Heart (tissue), 3 donors: Measurements from ENCODE around the gene NAA30.

DNA sequence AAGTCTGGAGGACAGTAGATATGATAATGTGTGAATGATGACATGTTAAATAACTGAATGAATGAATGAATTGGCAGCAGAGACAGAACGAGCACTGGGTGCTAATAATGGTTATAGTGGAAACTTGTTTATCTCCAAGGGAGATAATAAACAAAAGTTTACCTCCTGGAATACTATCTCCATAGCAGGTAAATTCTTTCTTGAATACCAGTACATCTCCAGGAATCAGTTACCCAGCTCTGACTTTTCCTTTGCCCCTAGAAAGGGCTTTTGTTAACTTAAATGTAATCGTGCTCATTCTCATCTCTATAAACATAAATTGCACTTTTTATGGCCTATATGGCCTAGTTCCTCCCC, 7.2 kb upstream of the LGALS3 start:
- RAMPAGE, long total RNA, 2 experiments = no peak in any of the 2 experiments

GRCh38 chr14:55122233-55122505, 6.9 kb upstream of the LGALS3 start:
- RAMPAGE, long total RNA, 2 experiments = no peak in any of the 2 experiments

DNA sequence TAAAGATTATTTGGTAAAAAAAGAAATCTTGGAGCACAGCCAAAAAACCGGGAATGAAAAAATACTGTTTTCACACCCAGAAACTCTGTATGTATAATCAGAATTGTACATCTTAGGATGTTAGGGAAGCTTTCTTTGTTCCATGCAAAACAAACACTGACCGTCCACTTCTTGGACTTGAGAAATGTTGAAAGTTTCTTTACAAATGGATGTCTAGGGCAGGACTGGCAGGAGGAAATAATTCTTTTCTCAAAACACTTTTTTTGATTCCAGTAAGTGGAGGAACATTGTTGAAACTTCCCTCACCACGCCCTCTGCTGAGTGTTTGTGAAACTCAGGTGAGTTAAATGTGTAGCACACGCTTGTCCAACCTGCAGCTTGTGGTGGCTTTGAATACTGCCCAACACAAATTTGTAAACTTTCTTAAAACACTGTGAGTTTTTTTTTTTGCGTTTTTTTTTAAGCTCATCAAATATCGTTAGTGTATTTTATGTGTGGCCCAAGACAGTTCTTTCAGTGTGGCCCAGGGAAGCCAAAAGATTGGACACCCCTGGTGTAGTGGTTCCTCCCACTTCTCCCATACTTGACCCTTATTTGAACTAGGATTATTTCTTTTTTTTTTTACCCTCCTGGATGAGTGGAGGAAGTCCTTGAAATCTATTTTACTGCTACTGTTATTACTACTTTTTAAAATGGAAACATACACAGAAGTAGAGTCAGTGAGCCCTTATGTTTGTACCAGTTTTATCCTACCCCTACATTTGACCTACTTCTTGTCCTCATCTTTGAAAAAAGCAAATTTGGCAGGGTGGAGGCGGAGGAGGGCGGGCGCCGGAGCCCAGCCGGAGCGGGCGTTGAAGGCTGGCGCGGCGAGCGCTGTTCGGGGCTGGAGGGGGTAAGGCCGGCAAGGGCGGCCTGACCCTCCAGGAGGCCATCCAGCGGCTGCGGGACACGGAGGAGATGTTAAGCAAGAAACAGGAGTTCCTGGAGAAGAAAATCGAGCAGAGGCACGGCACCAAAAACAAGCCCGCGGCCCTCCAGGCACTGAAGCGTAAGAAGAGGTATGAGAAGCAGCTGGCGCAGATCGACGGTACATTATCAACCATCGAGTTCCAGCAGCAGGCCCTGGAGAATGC, 26.9 kb downstream of the FBXO34 start:
- RAMPAGE, long total RNA, 2 experiments = no peak in any of the 2 experiments

GRCh38 chr14:55382874-55383416, 28.7 kb downstream of the ATG14 start:
- RAMPAGE, long total RNA, 2 experiments = no peak in any of the 2 experiments

GRCh38 chr14:55616397-55616680, 36.3 kb downstream of the KTN1 start:
- RAMPAGE, long total RNA, 2 experiments = no peak in any of the 2 experiments

GRCh38 chr14:55637050-55637607, 57.1 kb downstream of the KTN1 start:
- RAMPAGE, long total RNA, 2 experiments = no peak in any of the 2 experiments

DNA sequence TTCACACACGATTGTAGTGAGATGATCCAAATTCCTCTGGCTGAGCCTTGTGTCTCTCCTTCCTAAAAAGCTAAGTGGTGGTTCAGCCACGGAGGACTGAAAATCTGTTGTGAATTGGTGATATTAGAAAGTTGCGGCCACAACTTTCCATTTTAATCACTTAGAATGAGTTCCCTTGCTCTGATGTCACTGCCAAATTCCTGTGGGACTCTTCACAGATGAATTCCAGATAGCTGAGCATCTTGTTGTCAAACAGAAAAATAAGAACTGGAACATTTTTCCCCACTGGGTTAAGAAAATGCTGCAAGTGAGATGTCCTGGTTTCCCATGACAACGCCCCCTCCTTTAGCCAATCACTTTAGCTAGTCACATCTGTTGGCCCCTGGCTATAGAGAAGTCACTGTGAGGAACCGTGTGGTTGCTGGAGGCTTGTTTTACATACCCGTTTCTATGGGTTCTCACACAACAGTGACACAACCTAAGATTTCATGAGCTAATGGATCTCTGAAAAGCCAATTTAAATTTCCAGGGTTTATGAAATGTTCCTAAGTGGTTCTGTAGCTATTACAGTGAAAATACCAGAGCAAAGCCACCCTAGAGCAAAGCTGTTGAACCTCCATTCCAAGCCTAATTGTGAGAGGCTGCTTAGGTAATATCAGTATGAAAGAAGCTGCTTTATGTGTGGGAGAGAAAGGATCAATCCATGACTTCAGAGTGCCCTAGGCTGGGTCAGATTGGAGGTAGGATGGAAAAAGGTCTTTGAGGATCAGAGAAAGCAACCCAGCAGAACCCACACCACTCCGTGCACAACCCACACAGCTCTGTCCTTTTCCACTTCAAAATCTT, 136.0 kb downstream of the KTN1 start:
- RAMPAGE, long total RNA, 2 experiments = no peak in any of the 2 experiments

- RAMPAGE, long total RNA, 2 experiments = no peak in any of the 2 experiments
Observed at GRCh38 chr14:56116347-56117025, 1.7 kb upstream of the PELI2 start.

- RAMPAGE, long total RNA, 2 experiments = no peak in any of the 2 experiments
Observed at GRCh38 chr14:56173428-56173687, 55.1 kb downstream of the PELI2 start.

GRCh38 chr14:56216971-56217410, 98.8 kb downstream of the PELI2 start:
- RAMPAGE, long total RNA, 2 experiments = no peak in any of the 2 experiments

GRCh38 chr14:56637394-56638112, 58.0 kb downstream of the TMEM260 start:
- RAMPAGE, long total RNA, 2 experiments = no peak in any of the 2 experiments

DNA sequence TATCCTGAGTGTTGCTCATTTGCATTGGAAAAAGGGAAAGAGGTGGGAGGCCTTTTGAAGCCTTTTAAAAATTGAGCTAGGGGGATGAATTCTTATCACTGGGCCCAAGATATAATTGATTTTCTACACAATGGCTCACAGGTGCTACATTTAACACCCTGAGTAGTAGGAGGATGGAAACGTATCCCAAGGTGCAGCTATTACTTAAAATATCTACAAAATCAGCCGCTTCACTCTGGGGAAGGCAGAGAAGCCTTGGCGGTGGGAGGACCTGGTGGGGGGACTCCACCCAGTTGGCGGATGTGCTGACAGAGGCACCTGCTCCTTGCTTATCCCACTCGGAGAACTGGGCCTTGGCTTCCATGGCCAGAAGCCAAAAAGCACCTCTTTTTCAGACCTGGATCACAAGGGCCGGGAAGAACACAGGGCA, 106.4 kb downstream of the OTX2 start:
- RAMPAGE, long total RNA, 2 experiments = no peak in any of the 2 experiments

DNA sequence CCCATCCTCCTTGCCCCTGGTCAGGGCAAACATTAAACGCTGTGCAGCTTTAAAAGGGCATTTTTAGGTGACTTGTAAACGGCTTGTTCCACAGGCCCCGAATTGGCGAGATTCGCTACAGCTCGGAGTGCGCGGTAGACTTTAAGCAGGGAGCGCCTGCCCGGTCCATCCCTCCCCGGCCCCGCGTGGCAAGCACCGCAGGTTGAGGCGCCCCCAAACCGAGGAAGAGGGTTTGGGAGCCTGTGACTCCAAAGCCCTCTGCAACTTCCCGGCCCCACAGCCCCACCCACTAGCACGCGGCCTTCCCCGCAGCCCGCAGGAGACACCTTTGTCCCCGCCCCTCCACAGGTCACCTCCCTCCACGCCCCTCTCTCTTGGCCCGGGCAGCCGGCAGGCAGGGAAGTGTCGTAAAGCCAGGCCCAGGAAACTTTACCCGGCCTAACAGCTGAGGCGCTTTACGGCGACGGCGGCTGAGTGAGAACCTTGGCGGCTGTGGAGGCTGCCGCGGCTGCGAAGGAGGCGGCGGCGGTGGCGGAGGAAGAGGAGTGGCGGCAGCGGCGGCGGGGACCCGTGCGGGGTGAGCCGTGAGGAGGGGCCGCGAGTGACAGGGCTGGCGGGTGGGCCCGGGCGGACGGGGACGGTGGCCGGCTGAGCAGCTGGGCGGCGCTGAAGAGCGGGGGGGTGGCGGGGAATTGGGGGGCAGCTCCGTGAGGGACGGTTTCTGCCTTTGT, at the start of gene NAA30:
TSS of gene NAA30 (plus strand) at position 458 of the 731 bp plus-strand sequence.
- RAMPAGE, long total RNA, 2 experiments = start-site peak on the plus strand in 1 of 2 experiments, centred at position 468 of the sequence, 1,374 reads per replicate

DNA sequence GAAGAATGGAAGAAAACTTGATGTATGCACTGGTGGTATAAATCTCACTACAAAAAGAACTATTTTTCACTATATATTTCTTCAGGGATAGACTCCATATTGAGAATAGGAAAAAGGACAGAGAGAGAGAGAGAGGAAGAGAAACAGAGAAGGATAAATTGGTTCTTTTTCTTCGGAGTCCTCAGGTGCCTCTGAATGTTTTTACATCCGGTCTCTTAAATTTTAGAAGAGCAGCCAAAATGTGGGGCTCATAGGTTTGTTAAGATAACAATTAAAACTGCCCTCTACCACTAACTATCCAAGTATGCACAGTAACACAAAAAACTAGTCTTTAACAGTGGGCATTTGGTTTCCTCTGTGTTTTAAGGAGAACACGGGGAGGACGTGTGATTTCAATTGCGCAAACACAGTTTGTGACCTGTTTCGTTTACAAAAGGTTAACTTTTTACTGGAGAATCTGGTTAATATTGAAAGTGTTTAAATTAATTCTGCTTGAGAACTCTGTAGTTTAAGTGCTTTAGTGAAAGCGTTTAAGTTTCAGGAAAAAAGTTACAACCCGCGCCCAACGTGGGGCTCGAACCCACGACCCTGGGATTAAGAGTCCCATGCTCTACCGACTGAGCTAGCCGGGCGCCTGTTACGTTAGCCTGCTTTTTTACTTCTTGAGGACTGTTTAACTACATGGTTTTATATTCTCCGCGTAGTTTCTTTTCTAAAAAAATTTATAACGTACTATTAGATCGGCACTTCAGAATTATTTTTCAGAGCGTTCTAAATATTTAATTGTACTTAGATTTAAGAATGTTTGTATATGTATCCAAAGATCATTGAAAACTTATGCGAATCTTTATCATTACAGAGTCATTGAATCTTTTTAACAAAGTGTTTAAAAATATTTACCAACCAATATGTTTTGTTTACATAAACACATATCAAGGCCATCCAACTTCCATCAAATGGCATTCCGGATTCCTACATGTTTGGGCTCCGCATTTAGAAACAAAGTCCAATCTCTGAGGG, 5.0 kb upstream of the PSMA3 start:
- RAMPAGE, long total RNA, 2 experiments = no peak in any of the 2 experiments

- RAMPAGE, long total RNA, 2 experiments = no peak in any of the 2 experiments
Observed at GRCh38 chr14:58271379-58272539, 26.6 kb upstream of the ARID4A start.

DNA sequence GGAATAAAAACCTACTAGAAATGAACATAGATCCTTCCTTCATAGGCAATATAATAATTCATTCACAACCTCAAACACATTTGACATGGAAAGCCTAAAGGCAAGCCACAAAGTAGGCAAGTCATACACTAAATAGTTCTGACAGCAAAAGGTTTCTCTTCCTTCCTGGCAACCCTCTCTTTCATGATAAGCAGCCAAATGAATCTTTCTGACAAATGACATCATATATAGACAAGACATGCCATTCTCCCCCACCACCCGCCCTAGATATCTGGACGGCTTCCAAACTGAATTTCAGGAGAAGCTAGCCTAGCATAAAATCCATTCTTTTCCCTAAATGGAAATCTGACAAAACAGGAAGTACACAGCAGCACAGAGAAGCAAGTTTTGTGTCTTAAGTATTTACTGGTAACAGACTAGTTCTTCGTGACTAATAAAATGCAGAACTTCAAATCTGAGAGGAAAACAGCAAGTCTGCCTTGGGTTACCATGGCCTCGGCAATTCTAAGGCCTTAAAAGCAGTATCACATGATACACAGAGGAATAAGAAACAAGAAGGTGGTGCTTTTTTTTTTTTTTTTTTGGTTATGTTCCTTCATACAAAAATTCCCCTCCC, 17.1 kb upstream of the ARID4A start:
- RAMPAGE, long total RNA, 2 experiments = no peak in any of the 2 experiments

DNA sequence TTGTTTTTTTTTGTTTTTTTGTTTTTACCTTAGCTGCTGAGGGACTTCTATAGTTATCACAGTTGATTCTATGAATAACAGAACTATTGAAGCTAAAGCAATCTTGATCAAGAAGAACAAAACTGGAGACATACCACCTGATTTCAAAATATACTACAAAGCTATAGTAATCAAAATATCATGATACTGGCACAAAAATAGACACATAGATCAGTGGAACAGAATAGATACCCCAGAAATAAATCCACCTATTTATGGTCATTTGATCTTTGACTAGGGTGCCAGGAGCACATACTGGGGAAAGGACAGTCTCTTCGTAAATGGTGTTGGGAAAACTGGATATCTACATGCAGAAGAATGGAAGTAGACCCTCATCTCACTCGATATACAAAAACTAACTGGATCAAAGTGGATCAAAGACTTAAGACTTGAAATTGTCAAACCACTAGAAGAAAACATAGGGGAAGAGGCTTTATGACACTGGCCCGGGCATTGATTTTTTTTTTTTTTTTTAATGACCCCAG, 11.9 kb downstream of the ARID4A start:
- RAMPAGE, long total RNA, 2 experiments = no peak in any of the 2 experiments

- RAMPAGE, long total RNA, 2 experiments = no peak in any of the 2 experiments
Observed at GRCh38 chr14:58638143-58638970, 595 bp downstream of the DACT1 start.

DNA sequence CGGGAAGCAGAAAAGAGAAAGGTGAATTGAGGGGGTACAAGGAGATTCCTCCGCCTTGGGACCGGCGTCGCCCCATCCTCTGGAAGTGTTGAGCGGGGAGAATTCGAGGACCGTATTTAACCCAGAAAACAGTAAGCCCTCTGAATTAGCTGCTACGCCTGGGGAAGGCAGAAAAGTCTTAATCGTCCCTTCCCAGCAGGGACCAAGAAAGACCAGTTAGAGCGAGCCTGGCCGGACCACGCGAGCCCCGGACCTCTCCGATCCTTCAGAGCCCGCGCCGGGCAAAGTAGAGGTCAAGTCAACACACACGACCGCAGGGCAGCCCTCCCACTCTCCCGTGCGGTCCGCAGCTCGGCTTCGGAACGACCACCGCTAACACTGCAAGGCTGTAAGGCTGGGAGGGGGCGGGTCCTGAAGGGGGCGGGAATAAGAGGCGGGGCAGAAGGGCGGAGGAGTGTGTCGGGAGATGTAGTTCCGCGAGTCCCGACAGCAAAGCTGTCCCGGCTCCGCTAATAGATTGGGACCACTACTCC, 353 bp upstream of the DAAM1 start:
- RAMPAGE, long total RNA, 2 experiments = no peak in any of the 2 experiments

- RAMPAGE, long total RNA, 2 experiments = no peak in any of the 2 experiments
Observed at GRCh38 chr14:59337223-59337694, 127.9 kb downstream of the GPR135 start.